UCH-1 (cell line): Measurements from ENCODE around the genes VSNL1 and LAPTM4A.

GRCh38 chr2:16550694-16551453 is 114.8 kb downstream of the CYRIA start:
- RRBS: no CpG with 5 or more reads among the region's 1 CpG

DNA sequence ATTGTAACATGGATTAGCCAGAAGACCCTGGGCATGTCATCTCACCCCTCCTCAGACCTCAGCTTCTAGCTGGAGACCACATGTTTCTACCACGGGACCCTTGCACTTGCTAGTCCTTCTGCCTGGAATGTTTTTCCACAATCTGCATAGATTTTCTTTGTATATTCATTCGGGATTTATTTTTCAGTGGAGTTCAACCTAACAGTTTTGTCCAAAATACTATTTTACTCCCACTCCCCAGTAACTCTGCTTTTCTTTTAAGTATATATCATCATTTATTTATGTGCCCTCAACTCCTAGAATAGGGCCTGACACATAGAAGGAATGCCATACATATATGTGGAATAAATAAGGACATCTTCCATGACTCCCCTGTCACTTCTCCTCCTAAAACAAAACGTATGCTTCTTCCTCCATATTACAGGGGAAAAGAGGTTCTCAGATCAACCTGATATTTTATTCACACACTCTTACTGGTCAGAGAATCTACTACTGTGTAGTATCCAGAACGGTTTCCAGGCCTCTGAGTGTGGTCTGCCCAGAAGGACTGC is 56.2 kb downstream of the CYRIA start:
- RRBS: no CpG with 5 or more reads among the region's 4 CpGs

- RRBS: no CpG with 5 or more reads among the region's 4 CpGs
Measured at GRCh38 chr2:16665157-16665416, 547 bp downstream of the CYRIA start.

DNA sequence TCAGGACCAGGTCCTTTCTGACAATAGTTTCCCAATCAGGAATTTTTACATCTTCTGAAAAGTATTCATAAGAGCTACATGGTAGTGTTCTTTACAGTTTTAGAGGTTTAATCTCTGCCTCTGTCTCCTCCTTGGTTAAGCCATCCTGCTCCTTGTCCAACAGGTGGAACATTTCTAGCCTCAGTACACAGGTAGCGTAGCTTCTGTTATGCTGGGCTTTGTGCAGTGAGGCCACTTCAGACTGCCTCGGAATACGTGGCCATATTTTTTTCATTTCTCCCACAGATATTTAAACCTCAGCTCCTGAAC is 39.0 kb upstream of the CYRIA start:
- RRBS: no CpG with 5 or more reads among the region's 3 CpGs

DNA sequence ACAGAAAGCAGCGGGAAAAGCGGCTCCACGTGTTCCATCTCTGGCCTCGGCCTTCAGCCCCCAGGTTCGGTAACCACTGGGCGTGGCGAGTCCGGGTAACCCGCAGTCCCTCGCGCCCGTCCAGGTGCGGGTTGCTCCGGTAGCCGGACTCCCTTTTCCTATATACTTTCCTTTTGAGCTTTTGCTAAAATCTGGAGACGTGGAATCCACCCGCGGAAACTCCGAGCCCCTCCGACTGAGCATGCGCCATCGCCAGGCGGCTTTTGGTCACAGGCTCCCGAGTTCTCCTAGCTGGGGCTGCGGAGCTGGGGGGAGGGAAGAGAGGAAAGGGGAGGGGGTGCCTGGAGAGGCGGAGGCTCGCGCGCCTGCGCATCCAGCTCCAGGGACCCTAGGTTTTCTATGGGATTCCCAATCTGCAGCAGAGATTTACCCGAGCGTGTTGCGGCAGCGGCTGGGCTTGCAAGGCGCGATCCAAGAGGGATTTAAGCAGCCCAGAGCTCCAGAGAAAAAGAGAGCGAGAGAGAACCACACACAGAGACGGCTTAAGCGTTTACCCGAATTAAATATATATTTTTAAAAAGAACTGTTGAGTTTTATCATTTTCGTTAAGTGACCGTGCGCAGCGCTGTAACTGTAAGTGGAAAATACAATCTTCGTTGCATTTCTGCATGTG is at the start of gene VSNL1:
Gene VSNL1, plus strand, starts transcription at position 411 of the 673 bp plus-strand sequence.
- RRBS: 2% methylated on average over 11 of the region's 45 CpGs

DNA sequence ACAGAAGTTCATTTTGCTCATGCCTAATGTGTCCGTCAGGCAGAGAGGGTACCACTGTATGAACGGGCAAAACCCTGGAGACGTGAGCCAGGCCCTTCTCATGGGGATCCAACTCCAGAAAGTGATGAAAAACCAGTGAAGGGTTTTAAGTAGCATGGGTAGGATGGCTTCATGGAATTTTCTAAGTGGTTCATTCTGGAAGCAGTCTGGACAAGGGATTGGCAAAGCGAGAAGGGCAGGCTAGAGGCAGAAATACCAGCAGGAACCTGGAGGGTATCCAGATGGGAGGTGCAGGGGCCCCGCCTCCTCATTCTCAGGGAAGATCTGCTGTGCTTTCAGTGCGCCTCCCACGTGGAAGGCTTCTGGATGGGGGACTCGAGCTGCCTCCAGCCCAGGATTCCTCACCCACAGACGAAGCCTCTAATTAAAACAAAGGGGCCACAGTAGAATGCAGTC is 79.7 kb downstream of the VSNL1 start:
- RRBS: no CpG with 5 or more reads among the region's 9 CpGs

DNA sequence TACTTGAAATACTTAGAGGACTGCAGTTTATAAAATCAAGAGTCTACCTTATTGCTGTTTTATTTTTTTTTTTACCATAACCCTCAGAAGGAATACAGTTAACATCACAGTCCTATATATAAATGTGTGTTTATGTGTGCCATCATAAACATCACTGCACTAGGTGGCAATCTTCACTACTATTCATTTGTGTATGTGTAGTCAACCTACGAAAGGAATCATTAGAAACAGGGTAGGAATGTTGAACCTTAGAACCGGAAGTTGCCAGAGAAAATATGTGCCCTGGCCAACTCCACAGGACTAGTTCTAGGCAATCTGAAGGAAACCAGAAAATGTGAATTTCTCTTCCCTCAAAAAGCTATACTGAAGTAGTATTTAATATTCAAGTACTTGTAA is 3.4 kb downstream of the GEN1 start:
- RRBS: no CpG with 5 or more reads among the region's 2 CpGs

GRCh38 chr2:17763554-17764485 is 9.9 kb downstream of the GEN1 start:
- RRBS: no CpG with 5 or more reads among the region's 11 CpGs

DNA sequence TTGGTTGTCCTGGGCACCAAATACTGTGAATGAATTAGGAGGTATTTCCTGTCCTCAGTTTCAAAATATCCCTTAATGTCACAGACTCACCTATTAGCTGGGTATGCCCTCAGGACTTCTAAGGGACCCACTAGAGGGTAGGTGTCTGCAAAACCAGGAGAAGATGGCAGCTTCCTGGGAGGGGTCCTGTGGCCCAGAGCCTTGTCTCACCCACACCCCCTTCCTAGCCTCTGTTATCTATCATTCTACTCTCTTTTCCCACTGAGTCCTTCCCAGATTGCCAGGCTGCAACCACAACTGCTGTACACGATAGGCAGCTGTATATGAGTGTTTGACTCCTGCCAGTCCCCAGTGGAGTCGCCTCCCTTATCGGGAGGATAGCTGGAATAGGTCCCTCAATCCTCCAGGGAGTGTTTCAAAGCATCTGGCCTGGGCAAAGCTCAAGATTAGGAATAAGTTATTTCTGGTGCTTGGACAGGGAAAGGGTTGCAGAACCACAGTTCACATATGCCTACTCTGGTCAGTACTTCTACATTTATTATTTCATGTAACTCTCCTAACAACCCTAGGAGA is 4.7 kb downstream of the MSGN1 start:
- RRBS: no CpG with 5 or more reads among the region's 3 CpGs

GRCh38 chr2:17830515-17830967 is 14.3 kb downstream of the MSGN1 start:
- RRBS: no CpG with 5 or more reads among the region's 25 CpGs

GRCh38 chr2:17878738-17879162 is 283 bp downstream of the KCNS3 start:
- RRBS: 4% methylated on average over 5 of the region's 37 CpGs

DNA sequence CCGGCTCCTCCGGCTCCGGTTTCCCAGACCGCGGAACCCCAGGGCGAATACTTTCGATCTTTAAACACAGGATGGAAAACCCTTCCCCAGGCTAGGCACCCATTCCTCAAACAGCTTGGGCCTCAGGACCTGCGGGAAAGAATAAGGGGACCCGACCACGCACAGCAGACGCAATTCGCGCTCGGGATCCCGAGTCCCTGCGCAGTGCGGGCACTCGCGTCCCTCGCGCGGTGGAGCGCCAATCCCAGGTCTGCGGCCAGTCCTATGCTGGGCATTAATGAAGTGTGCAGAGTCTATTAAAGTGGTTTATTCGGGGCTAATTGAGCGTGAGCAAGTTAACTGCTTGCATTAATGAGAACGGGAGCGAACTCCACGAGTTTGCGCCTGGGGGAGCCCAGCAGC is 1.9 kb downstream of the OSR1 start:
- RRBS: 81% methylated on average over 1 of the region's 30 CpGs

DNA sequence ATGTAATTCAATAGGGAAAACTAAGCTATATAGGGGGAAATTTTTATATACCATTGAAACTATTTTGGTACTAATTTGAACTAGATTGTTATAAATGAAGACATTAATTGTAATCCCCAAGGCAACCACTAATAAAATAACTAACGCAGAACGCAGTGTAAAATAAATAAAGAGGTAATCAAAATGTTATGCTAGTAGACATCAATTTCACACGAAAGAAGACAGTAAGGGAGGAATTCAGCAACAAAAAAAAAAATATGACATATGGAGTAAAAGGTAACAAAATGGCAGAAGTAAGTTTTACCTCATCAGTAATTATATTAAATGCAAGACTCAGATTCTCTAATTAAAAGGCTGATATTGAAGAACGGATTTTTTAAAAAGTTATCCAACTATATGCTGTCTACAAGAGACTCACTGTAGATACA is 175.4 kb upstream of the OSR1 start:
- RRBS: no CpG with 5 or more reads among the region's 4 CpGs

DNA sequence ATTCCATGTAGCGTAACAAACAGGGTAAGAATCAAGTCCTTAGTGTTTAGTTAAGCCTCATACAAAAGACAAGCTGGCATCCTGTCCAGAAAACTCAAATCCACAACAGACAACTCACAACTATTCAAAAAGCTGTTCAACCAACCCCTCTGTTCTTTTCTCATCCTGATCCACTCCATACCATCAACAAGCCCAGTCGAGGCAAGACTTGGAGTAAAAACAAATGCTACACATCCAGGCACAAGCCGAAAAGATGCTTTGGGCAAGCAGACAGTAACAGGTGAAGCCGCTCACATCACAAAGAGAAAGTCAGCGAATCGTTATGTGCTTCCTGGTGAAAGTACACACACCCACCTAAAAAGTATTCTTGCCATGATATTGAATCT is 1.4 kb downstream of the TTC32 start:
- RRBS: no CpG with 5 or more reads among the region's 6 CpGs

GRCh38 chr2:19902433-19902935 is 701 bp upstream of the TTC32 start:
- RRBS: no CpG with 5 or more reads among the region's 9 CpGs

DNA sequence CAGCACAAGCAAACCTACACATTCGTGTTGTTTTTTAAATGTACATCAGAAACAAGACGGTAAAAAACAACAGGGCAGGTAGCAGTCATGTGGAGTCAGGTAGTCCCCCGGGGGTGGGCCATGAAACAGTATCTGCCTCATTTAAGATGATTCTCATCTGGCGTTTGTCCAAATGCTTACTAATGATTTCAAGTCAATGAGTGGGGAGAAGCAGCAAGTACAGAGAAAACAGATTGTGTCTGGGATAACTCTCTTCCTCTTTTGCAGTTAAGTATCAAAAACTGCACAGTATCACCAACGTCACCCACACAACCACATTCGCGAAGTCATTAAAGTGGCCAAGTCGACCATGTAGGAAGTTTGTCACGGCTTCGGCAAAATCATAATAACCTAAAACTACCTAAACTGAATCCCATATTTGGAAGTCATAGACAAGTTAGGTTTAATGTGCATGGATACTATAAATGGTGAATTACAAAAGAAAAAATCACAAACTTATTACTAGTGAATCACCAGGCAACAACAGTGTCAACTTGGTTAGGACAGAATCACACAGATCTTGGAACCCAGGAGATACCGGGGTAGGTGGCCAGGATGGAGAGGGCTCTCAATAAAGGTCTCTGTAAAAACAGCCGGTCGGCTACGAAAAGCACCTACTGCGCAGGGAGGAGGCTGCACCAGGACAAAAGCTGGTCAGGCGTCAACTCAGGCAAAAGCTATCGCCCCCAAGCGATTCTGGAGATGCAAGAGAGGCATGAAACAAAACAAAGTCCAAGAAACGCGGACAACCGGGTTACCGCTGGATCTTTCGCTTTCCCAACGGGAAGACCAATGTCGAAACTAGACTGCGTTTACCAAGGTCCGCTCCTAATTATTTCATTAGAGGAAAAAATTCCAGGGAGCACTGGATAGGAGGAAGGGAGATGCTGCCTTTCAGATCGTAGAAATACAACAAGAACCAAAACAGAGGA is 1.0 kb downstream of the LAPTM4A start:
- RRBS: no CpG with 5 or more reads among the region's 28 CpGs

GRCh38 chr2:20051306-20052445 is at the start of gene LAPTM4A:
Gene LAPTM4A, minus strand, starts transcription at chr2:20051628.
- RRBS: 3% methylated on average over 20 of the region's 67 CpGs

- RRBS: no CpG with 5 or more reads among the region's 16 CpGs
Measured at GRCh38 chr2:20185313-20186060, 39.4 kb downstream of the SDC1 start.

- RRBS: 2% methylated on average over 21 of the region's 50 CpGs
Measured at GRCh38 chr2:20224173-20224518, 784 bp downstream of the SDC1 start.

GRCh38 chr2:20247033-20247692 is 22.2 kb upstream of the SDC1 start:
- RRBS: no CpG with 5 or more reads among the region's 4 CpGs